Left ventricle myocardium (tissue), 1 donor: ENCODE results near the genes ZNF768, PRR14, FBRS, RNF40, ZNF668 and PYCARD.

DNA sequence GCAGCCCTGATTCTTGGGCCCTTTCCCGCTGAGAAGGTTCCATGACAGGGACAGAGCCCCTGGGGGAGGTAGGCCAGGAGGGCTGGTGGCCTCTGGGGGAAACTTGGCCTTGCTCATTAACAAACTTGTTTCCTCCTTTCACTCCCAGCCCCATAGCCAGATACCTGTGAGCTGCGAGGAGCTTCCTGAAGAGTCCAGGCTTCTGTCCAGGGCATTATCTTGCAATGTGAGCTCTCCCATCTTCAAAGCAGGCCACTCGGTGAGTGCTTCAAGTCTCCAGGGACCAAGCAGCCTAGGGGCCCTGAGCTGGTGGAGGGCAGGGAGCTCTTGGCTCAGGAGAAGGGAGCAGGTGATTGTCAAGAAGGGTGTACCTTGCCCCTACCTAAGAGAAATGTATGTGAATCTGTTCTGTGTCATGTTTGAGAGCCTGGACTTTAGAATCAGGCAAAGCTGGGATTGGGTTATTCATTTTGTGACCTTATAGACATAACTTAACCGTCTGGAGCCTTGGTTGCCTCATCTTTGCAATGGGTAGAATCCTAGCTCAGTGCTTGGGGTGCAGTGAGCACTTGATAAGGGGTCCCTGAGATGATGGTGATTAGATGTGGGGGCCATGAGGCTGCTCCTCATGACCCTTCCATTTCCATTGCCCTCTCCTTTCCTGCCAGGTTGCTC lies 16.0 kb downstream of the ZNF768 start:
- PRO-cap = no peak

- PRO-cap = no peak
Measured at GRCh38 chr16:30525800-30526138, 597 bp downstream of the ZNF768 start.

DNA sequence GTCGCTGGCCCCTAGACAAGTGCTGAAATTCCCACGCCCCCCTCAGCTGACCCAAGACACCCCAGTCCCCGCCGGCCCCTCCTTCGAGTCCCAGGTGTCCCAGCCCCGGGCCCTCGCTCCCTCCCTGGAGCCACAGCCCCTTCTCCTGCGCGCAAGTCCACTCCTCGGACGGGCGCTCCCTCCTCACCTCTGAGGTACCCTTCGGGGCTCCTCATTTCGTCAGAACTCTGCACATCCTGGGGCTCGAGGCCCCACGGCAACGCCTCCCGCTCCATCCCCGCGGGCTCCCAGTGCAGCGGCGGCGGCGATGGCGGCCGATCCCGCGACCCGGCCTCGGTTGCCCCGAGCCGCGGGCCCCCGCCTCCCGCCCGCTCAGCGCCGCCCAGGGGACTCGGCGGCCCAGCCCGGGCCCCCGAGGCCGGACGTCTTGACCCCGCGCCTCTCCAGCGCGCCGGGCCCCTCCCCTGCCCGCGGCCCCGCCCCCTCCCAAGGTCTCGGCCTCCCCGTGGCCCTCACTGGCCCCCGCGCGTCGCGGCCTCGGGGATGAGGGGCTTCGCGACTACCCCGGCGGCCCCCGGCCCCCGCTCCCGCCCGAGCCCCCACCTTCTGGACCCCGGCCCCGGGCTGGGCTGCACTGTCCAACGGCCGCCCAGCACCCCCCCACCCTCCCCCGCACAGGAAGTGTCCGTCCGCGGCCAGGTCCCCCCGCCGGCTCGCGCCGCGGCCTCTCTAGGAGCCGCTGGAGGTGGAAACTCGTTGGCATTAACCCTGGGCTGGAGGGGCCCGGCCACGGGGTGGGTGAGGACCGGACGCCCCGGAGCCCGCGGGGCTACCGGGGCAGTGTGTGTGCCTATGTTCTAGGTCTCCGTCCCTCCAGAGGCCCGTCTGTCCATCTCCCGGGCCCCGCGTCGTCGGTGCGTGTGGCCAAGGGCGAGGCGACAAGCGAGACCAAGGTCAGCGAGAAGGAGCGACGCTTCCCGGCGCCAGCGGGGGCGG lies at the start of gene ZNF768:
TSS of gene ZNF768 (minus strand) at position 428 of the 996 bp plus-strand sequence.
- PRO-cap = bidirectional peak, plus-strand start at position 489 of the sequence, minus-strand start at position 429 of the sequence; bidirectional peak, plus-strand start at position 762 of the sequence, minus-strand start at position 636 of the sequence; bidirectional peak, plus-strand start outside the sequence, minus-strand start at position 922 of the sequence

- PRO-cap = bidirectional peak, plus-strand start at chr16:30650696, minus-strand start at chr16:30650371; bidirectional peak, plus-strand start at chr16:30650780, minus-strand start at chr16:30650819; bidirectional peak, plus-strand start at chr16:30650991, minus-strand start at chr16:30651051
Measured at GRCh38 chr16:30650634-30651215, at the start of gene PRR14. TSS of gene PRR14 (plus strand) at chr16:30650960.

- PRO-cap = no peak
Measured at GRCh38 chr16:30658245-30658330, 143 bp upstream of the FBRS start.

- PRO-cap = bidirectional peak, plus-strand start at chr16:30658457, minus-strand start at chr16:30658086
Measured at GRCh38 chr16:30658331-30658552, at the start of gene FBRS. TSS of gene FBRS (plus strand) at chr16:30658431.

- PRO-cap = bidirectional peak, plus-strand start at chr16:30658823, minus-strand start at chr16:30658676; bidirectional peak, plus-strand start at chr16:30659149, minus-strand start at chr16:30659204
Measured at GRCh38 chr16:30658553-30659594, 643 bp downstream of the FBRS start.

DNA sequence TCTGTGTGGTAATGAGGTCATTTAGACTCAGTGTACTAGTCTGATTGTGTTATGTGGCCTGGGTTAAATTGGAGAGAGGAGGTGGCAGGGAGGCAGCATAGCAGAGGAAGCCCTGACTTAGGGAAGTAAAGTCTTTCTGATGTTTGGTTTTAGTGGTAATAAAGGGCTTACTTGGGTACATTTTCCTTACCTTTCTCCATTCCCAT lies 507 bp downstream of the TMEM265 start:
- PRO-cap = no peak

- PRO-cap = no peak
Measured at GRCh38 chr16:30758958-30760022, 2.6 kb downstream of the CFAP119 start.

DNA sequence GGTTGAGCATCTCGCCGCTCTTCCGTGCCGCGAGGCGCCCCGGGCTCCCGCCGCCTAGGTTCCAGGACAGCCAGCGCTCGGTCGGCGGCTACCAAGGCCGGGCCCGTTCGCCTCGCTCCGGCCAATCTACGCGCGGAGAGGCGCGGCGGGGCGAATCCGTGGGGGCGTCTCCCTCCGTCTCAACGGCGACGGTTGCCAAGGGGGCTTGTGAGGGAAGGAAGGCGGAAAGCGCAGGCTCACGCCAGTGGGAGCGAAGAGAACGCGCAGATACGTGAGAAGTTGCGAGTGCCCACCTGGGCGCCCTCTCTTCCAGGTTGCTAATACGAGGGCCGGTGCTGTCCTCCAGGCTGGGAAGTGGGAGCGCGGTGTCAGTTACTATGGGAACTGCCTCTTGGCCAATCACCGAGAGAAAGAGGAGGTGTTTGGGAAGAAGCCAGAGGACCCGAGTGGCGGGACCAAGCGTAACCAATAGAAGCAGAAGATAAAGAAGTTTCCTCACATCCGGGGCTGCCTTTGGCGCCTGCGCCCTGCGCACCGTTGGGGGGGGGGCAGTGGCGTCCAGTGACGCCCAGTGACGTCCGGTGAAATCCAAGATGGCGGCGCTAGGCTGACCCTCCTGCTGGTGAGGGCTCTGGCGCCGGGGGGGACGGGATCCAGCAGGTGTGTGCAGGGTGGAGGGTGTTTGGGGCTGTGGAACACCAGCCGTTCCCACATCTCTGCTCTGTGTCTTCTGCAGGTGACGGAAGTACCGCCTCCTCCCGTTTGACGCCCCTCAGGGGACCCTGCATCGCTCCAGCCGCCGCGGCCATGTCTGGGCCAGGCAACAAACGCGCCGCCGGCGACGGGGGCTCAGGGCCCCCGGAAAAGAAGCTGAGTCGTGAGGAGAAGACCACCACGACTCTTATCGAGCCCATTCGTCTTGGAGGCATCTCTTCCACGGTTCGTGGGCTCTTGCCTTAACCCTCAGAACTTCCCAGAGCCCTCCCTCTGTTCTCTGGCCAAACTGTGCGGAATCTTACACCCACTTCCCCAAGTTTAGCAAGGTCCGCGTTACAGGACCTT lies at the start of gene RNF40:
TSS of gene RNF40 (plus strand) at position 584 of the 1,062 bp plus-strand sequence.
- PRO-cap = bidirectional peak, plus-strand start at position 584 of the sequence, minus-strand start at position 356 of the sequence

DNA sequence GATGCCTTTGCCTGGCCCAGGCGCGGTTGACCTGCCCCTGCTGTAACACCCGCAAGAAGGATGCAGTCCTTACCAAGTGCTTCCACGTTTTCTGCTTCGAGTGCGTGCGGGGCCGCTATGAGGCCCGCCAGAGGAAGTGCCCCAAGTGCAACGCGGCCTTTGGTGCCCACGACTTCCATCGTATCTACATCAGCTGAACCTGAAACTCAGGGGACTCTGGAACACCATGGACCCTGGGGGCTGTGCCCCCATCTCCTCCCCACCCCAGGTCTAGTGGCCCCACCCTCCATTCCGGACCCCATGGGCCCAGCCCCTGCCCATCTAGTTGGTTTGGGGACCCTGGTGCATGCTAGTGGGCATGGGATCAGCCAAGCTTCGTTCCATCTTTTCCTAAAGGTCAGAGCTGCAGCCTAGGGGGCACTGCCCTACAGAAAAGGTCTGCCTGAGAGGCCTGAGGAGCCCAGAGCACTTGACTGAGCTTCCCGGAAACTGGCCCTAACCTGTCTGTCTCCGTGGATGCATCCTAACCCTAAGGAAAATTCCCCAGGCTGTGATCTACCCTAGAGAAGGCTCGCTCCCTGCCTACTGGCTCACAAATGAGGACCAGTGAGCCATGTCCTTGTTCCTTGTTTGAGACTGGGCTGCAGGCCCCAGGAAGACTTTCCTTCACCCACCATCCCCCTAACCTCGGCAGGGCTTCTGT lies 11.9 kb downstream of the RNF40 start:
- PRO-cap = no peak

GRCh38 chr16:30778114-30778645 lies 8.8 kb downstream of the ZNF629 start:
- PRO-cap = no peak

GRCh38 chr16:30787838-30787952 lies 690 bp upstream of the ZNF629 start:
- PRO-cap = no peak

DNA sequence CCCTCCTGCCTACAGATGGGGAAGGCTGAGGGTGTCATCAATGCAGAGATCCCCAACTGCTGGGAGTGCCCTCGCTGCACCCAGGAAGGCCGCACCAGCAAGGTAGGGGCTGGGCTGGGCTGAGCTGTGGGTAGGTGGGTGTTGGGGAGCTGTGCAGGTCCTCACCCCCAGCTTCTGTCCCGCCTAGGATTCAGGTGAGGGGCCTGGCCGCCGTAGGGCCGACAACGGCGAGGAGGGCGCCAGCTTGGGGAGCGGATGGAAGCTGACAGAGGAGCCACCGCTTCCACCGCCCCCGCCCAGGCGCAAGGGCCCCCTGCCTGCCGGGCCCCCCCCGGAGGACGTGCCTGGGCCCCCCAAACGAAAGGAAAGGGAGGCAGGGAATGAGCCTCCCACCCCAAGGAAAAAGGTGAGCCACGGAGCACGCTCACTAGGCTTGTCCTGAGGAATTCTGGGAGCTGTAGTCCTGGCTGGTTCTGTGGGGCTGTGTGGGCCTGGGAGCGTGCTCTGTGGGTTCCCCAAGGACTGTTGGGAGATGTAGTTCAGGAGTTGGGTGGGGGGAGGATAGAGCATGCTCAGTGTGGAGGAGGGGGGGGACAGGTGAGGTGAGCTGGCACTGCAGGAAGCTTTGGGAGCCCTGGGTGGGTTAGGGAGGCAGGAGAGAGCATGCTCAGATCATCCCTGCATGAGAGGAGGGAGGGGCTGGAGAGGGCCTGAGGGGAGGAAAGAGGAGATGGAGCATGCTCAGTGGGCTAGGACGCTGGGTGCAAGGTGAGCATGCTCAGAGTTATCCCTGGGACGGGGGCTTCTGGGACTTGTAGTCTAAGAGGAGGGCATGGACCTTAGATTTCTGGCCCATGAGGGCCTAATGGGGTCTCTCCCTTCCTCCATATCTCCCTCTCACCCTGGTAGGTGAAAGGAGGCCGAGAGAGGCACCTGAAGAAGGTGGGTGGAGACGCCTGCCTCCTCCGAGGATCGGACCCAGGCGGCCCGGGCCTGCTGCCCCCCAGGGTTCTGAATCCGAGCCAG lies 4.5 kb downstream of the FBXL19 start:
- PRO-cap = no peak

- PRO-cap = no peak
Measured at GRCh38 chr16:31062897-31063312, 11.1 kb downstream of the ZNF668 start.

DNA sequence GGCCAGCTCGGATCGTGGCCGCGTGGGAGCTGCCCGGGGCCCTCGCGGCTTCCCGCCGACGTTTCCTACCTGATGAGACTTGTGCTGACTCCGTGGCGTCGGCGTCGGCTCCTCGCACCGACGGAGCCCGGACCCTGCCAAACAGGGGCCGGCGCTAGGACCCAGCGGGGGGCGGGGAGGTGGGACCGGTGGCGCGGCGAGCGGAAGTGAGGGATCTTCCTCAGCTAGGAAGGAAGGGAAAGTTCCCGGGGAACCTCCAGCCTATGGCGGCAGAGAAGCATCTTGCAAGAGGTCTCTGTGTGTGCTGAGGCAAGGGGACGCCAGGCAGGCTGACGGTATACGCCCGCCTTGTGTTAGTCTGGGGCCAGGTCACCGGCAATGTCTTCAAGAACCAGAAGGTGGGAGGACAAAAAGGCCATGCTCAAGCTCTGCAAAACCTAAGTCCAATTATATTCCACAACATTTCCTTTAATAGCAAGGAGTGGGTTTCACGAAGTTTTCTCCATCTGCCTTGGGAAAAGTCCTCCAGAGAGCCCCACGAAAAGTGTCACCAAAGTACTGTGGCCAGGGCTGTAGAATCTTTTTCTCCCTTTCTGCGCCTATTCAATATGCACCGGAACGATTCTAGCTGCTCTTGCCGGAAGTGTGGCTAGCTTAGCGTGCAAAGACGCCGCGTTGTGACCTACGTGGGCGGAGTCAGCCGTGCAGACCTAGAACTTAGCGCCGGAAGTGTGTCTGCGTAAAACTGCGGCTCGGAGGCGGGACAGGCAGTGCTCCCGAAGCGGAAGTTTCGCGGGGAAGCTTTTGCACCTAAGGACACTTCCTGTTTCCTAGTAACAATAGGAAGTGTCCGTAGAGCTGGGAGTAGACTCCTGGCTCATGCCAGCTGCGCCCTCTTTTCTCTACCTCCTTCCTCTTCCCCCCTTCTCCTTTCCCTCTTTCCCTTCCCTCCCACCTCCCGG lies at the start of gene ZNF668:
TSS of gene ZNF668 (minus strand) at position 651 of the 962 bp plus-strand sequence.
- PRO-cap = bidirectional peak, plus-strand start at position 239 of the sequence, minus-strand start at position 163 of the sequence; bidirectional peak, plus-strand start at position 839 of the sequence, minus-strand start at position 626 of the sequence

DNA sequence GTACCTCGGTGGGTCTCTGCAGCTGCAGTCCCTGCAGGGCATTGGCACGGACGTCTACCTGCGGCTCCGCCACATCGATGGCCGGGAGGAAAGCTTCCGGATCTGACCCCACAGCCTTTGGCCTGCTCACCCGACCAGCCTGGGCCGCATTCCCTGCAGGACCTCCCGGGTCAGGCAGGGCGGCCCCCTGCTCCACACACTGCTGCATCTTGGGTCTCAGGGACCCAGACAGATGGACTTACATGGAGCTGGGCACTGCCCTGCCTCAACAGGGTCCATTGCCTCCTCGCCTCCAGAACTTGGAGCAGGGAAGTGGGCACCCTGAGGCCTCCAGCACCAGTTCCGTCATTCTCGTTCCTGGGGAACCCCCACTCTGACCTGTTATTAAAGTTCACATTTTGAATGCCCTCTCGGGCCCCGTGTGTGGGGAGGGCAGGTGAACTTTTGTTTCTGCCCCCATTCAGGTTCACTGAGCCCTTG lies 4.0 kb downstream of the BCKDK start:
- PRO-cap = no peak

- PRO-cap = no peak
Measured at GRCh38 chr16:31186693-31187264, 6.8 kb downstream of the FUS start.

GRCh38 chr16:31187975-31188700 lies 8.2 kb downstream of the FUS start:
- PRO-cap = no peak

- PRO-cap = bidirectional peak, plus-strand start at chr16:31202878, minus-strand start at chr16:31202722
Measured at GRCh38 chr16:31202015-31203059, at the start of gene PYCARD. TSS of gene PYCARD (minus strand) at chr16:31202760.